Caco-2 (cell line): ENCODE results near the genes RPS7 and RNF144A.

GRCh38 chr2:3044359-3044897, 333.2 kb downstream of the EIPR1 start:
- PRO-cap: no peak
- RRBS: no CpG with 5 or more reads among the region's 6 CpGs

DNA sequence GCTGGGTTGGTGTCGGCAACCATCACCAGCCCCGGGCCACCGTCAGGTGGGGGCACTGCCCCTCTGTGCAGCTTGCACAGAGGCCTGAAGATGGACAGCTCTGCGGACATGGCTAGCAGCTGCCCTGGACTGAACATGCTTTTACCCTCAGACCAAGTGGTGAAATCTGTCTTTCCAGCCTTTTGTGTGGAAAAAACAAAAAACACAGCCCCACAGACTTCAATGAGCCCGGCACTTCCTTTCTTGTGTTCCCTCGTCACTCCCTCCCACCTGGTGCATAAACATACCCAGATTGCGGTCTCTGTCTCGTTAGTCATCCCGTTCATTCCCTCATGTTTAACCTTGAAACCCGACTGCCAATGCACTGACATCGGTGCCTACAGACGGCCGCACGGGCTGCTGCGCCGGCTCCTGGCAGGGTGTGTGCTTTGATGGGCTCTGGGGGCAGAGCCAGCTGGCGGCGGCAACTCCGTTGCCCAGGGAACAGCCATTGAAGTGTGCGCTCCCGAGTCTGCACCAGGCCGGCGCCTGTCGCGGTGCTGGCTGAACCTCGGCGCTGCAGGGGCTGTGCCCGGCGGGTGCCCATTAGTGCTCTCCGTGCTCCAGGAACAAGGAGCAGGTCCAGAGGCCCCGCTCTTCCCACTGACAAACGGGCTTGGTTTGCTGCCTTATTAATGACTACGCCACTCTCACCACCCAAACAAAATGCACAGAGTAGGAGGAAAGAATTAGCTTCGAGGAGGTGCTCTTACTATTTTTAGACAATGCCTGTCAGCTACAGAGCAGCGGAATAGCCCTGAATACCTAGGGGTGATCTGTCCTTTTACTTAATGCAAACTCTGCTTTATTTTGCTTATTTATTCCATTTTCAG, 95.2 kb downstream of the EIPR1 start:
- PRO-cap: no peak
- RRBS: 97% methylated on average over 7 of the region's 35 CpGs

DNA sequence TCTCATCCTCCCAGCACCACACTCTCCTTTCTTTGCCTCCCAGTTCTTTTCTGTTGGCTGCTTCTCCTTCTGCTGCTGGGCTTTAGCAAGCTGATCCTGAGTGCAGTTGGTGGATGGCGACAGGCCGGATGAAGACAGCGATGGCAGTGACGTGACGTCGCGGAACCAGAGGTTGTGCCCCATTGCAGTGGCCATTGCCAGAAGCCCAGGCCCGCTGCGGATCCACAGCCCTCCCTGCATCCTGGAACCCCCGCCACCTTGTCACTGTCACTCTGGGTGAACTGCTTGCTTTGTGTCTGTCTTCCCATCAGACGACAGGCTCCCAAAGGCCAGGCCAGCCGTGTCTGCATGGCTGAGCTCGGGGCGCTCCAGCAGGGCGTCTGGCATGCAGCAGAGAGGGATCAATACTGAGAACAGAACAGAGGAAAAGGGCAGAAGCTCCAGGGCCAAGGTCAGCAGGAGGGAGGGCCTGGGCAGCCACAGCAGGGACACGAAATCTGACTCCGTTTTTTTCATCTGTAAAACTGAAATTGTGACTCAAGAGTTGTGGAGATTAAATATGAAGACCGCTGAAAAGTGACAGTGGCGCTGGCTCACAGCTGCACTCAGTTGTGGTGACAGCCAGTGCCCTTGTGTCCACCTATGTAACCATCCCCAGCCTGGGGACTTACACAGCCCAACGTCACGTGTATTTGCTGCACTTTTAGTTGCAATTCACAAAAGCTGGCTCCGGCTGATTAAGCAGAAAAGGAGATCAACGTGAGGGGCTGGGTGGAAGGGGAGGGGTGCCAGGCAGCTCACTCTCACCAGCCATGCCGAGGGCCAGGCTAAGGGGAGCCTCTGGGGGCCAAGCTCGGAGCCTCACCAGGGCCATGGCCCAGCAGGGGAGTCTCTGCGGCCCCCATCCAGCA, 74.9 kb downstream of the EIPR1 start:
- PRO-cap: no peak
- RRBS: no CpG with 5 or more reads among the region's 26 CpGs

DNA sequence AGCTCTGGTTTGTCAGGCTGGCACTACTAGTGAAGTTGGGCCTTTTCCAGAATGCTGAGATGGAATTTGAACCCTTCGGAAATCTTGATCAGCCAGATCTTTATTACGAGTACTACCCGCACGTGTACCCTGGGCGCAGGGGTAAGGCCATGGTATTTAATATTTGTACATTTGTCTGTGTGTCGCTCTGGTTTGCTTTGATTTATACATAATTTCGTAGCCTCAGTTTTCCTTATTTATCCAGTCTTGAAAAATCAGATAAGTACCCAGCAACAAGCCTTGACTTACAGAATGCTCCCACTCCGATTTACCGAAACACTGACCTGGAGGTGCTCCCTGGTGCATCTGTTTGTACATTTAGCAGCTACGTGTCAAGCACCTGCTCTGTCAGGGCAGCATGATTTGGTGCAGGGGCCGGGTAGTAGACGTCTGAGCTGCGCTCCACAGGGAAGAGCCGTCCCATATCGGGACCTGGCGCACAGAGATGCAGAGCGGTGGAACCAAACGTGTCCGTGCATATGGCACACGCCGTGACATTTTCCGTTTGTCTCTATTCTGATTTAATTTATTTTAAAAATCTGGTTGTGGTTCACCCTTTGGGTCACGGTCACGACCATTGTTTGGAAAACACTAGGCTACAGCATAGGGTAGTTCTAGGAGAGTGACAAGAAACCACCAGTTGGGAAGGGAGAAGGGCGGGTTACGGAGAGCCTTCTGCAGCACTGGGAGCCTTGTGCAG, 45.2 kb downstream of the TRAPPC12 start:
- PRO-cap: no peak
- RRBS: no CpG with 5 or more reads among the region's 26 CpGs

GRCh38 chr2:3469636-3470773, 49.3 kb downstream of the ADI1 start:
- PRO-cap: no peak
- RRBS: no CpG with 5 or more reads among the region's 32 CpGs

DNA sequence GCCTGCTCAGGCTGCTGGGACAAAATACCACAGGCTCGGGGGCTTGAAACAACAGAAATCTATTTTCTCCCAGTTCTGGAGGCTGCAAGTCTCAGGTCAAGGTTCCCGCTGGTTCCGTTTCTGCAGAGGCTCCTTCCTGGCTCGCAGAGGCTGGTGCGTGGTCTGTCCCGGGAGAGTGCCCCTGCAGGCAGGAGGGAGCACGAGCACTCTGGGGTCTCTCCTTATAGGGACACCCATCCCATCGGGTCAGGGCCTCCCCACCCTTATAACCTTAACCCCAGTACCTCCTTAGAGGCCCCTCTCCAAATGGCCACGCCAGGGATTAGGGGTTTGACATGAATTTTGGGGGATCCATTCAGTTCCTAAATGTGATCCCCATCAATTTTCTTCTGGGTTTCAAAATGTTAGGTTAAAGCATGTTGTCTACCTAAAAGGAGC, 17.4 kb upstream of the ADI1 start:
- PRO-cap: unidirectional peak, minus-strand start at position 122 of the sequence
- RRBS: no CpG with 5 or more reads among the region's 9 CpGs

DNA sequence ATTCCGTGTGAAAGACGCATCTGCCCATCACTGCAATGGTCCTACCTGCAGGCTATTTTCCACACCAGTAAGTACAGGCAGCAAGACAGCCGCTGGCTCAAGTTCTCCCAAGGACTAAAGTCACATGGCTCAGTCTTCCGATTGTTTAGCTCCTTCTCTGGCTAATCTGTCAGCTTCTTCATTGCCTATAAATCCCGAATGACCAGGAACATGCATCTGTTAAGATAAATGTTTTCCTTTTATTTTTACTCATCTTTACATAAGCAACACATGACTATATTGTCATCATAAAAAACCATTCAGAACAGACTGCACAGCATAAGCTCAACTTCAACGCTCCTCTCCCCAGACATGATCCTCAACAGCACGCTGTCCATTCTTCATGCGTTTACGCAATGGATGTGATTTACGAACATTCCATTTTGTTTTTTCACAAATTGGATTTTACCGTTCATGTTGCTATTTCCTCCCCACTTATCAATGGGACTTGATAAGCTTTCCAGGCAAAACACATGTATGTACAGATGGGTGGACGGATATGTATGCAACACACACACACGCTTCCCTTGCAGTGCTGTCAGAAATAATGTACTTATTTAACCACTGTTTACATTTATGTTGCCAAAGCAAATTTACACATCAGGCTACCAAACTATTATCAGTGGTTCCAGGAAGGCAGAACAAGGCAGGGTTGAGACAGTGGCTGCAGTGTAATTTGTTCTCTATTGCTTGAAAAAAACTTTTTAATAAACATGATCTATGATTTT, 12.3 kb downstream of the RNASEH1 start:
- PRO-cap: no peak
- RRBS: no CpG with 5 or more reads among the region's 13 CpGs

DNA sequence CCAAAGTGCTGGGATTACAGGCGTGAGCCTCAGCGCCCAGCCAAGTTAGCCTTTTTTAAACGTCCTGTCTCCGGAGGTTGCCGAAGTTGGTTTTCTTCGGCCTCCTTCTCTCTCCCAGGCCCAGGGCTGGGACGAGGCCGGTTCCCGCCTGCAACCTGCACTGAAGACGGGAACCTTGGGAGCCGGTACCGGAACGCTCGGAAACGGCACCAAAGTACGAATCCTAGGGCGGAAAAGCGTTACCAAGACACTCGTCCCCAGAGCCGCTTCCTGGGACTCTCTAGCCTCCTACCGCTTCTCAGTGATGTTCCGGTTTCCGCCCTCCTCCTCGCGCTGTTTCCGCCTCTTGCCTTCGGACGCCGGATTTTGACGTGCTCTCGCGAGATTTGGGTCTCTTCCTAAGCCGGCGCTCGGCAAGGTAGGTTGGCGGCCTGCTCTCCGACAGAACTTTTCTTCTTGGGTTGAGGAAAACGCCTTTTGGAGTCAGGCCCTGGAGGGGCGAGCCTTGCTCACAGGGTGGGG, at the start of gene RPS7:
TSS of gene RPS7 (plus strand) at position 328 of the 522 bp plus-strand sequence.
- PRO-cap: bidirectional peak, plus-strand start at position 393 of the sequence, minus-strand start at position 162 of the sequence
- RRBS: 6% methylated on average over 23 of the region's 39 CpGs

DNA sequence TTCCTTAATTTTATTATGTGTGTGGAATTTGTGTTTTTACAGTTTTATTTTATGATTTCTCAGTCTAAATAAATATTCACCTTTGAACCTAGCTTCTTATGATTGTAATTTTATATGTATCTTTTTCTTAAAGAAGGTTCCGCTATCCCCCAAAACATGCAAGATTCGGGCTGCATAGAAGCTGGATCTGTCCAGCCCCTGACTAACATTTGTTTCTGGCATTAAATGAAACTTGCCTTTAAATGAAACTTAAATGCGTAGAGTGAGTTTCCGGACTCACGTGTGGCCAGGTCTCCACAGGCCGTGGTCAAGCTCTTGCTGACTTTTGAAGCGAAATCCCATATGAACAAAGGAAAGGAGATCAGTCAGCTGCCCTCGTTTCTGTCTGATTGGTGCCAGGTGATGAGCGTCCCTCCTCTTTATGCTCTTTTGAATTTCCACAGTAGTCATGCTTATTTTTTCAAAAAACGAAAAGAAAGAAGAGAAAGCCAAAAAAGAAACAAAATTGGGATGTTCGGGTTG, 509 bp upstream of the COLEC11 start:
- PRO-cap: no peak
- RRBS: no CpG with 5 or more reads among the region's 11 CpGs

GRCh38 chr2:3780066-3781206, 77.1 kb downstream of the DCDC2C start:
- PRO-cap: no peak
- RRBS: no CpG with 5 or more reads among the region's 29 CpGs

GRCh38 chr2:4135824-4136121, 432.4 kb downstream of the DCDC2C start:
- PRO-cap: no peak
- RRBS: no CpG with 5 or more reads among the region's 14 CpGs

GRCh38 chr2:5691144-5692317, 653 bp upstream of the SOX11 start:
- PRO-cap: no peak
- RRBS: 85% methylated on average over 59 of the region's 122 CpGs

DNA sequence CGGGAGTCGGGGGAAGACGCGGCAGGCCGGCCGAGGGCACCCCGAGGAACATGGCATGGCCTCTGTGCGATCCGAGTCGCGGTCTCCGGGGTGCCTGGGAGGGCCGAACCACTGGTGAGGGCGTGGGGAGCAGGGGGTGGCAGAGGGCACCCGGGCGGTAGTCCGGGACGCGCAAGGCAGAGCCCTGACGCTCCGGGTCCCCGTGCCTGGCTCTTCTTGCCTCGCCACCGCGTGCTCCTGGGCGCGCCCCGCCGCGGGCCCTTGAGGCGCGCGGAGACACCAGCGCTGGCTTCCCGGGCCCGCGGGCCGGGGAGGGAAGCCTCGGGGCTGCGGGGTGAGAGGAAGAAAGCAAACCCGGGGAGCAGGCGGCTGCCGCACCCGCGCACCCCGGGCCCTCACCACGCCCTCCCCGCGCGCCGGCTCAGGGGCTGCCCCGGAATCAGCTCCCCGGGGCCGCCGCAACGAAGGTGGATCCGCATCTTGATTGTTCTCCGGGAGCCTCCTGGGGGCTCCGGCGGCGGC, 4.3 kb downstream of the SOX11 start:
- PRO-cap: no peak
- RRBS: 89% methylated on average over 29 of the region's 61 CpGs

GRCh38 chr2:6812998-6813611, 52.6 kb downstream of the CMPK2 start:
- PRO-cap: no peak
- RRBS: no CpG with 5 or more reads among the region's 11 CpGs

GRCh38 chr2:6917126-6917726, at the start of gene RNF144A:
RNF144A (plus strand) TSS chr2:6917412.
- PRO-cap: unidirectional peak, plus-strand start at chr2:6917470
- RRBS: 3% methylated on average over 27 of the region's 80 CpGs

DNA sequence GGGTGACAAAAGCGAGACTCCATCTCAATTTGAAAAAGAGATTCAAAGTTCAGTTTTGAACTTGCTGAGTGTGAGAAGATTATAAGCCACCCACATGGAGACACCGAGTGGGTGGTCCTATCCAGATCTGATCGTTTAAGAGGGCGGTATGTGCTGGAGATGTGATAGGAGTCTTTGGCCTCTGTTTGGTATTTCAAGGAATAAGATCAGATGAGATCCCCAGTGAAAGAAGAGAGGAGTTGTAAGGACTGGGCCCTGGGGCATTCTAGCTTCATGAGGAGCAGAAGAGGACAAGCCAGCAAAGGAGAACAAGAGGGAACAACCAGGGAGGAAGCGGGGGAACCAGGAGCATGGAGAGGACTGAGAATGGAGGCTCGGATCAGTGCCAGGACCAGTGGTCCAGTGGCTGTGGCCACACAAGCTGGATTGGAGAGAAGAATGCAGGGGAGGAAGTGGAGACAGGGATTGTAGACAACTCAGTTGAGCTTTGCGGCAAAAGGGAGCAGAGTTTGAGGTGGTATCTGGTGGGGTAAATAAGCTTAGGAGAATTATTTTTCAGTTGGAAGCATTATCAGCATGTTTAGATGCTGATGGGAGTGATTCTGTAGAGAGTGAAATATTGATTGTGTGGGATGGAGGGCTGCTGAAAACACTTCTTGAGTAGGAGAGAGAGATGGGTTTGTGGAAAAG, 25.9 kb downstream of the RNF144A start:
- PRO-cap: no peak
- RRBS: no CpG with 5 or more reads among the region's 7 CpGs

GRCh38 chr2:6958922-6959533, 41.8 kb downstream of the RNF144A start:
- PRO-cap: no peak
- RRBS: no CpG with 5 or more reads among the region's 9 CpGs

DNA sequence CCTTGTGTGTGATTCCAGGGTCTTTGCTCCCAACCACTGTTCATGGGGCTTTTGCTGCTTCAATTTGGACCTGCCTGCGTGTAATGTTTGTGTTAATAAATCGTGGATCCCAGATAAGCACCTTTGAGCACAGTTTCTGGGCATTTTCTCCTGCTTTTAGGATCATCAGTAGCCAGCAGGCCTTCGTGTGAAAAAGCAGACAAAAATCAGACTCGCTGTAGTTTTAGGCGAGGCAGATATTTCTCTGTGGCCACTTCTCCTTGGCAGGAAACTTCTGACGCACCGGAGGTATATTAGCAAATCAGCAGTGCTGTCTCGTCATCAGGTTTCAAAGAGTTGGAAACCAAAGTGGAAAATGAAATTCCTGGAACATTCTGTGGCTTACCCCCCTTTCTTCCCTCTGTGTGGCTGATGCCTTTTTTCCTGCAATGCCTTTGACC, 93.1 kb downstream of the RNF144A start:
- PRO-cap: no peak
- RRBS: no CpG with 5 or more reads among the region's 8 CpGs

DNA sequence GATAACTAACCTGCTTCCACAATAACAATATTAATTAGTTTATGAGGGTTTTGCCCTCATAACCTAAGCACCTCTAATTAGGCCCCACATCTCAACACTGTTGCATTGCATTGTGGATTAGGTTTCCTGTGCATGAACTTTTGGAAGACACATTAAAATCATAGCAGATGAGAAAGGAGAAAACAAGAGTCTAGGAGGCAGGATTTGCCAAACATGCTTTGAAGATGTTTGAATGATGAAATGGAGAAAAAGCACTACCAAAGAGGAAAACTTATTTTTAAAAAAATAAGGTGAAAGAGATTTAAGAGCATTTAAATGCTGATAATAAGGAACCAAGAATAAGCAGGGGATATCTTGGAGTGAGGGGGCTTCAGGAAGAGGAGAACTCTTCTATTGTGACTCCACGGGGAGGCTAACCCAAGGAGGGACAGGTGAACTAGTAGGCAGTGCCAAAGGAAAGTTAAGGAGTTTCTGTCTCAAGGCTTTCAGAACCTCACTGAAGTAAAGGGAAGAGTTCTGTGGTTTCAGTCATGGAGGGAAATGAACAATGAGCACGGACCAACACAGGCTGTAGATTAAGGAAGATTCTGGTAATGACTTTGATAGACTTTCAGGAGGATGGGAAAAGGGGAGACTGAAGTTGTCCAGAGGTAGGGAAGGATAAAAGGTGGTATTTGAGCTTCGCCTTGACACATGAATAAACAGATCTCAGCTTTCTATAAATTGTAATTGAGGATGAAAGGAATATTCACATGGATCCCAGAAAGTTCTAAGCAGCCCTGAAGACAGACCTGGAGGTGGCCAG, 147.1 kb downstream of the RNF144A start:
- PRO-cap: no peak
- RRBS: no CpG with 5 or more reads among the region's 3 CpGs

DNA sequence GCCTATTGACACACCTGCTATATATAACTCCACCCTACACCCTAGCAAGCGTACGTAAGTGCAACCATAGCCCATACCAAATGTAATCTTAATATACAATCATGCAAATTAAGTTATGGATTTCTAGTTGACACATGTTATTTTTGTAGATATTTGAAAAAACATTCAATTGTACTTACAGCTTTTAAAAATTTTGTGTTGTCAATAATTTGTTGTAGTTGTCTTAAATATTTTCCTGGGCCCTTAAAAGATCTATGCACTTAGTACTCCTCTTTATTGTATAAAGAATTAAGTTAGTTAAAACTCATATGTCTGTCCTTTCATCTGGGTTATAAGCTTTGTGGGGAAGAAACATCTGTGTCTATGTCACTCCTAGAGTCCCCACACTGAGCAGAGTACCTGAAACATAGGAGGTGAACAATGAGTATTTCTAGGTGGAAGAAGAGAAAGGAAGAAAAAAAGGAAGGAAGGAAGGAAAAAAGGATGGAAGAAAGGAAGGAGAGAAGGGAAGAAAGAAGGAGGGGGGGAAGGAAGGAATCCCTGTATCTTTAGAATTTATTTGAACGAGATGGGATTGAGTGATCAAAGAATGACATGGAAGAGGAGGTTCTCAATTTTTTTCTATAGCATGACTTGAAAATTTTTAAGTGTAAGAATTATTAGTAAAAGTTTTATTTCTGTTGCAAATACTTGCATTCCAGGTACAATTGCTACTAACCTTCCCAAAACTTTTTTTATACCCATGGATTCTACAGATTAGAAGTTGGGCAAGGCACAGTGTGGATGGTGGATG, 157.3 kb downstream of the RNF144A start:
- PRO-cap: no peak
- RRBS: no CpG with 5 or more reads among the region's 3 CpGs